ENCODE measurements around a stretch of chr11.

- PRO-cap, result no peak
Measured at GRCh38 chr11:128592283-128592925, 5.0 kb upstream of the ETS1 start.

DNA sequence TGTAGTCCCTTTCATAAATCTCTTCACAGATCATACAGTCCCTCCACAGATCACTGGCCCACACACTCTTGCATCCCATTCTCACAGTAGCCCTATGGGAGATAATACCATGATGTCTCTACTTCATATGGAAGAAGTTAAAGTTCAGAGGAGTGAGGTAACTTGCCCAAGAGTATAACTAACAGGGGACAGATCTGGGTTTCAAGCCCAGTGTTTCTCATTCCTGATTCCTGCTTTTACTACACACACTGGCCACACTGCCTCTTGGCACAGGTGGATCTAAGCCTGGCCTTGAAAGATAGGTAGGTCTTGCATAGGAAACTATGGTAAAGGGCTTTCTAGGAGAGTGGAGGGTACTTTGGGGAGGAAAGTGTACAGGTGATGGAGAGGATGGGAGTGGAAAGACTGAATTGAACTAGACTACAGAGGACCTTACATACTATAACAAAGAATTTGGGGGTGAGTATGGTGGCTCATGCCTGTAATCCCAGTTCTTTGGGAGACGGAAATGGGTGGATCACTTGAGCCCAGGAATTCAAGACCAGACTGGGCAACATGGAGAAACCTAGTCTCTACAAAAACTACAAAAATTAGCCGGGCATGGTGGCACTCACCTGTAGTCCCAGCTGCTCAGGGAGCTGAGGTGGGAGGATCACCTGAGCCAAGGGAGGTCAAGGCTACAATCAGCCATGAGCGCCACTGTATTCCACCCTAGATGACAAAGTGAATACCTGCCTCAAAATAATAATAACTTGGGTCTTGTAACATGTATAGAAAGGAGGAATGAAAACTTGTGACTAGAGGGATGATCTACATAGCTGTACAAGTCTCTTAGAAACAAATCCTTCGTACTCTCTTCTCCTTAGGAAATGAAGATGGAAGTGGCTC is 6.5 kb downstream of the FLI1 start:
- PRO-cap, result no peak

DNA sequence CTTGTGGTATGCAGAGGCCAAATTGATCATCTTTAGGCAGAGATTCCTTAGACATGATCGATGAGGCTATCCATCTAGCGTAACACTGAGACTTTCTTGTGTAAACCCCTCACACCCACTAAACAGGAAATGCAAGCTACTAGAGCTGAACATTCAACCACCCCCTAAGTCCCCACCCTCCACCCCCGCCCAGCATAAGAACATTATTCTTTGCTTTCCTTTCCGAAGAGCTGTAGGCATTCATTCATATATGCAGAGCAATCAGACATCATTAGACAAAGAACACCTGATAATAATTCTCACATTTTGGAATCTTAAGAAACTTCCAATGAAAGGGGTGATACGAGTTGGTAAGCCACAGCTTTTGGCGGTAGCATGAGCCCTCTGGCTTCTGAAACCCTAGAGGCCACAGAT is 42.1 kb downstream of the FLI1 start:
- PRO-cap, result no peak

DNA sequence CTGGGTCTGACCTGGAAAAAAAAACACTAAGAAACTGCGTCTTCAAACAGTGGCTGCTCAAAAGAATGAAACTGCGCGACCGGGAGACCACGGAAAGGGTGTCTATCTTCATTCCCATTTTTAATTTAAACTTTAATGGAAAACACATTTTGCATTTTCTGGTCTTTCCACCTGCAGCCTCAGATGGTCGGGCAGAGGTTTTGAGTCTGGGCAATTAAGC is 83.4 kb downstream of the FLI1 start:
- PRO-cap, result no peak

GRCh38 chr11:128841638-128842176 is 25.4 kb downstream of the KCNJ1 start:
- PRO-cap, result no peak

GRCh38 chr11:128895451-128896059 is 4.4 kb downstream of the KCNJ5 start:
- PRO-cap, result no peak

- PRO-cap, result no peak
Measured at GRCh38 chr11:128903130-128903629, 12.0 kb downstream of the KCNJ5 start.

- PRO-cap, result no peak
Measured at GRCh38 chr11:128909454-128910045, 18.4 kb downstream of the KCNJ5 start.

DNA sequence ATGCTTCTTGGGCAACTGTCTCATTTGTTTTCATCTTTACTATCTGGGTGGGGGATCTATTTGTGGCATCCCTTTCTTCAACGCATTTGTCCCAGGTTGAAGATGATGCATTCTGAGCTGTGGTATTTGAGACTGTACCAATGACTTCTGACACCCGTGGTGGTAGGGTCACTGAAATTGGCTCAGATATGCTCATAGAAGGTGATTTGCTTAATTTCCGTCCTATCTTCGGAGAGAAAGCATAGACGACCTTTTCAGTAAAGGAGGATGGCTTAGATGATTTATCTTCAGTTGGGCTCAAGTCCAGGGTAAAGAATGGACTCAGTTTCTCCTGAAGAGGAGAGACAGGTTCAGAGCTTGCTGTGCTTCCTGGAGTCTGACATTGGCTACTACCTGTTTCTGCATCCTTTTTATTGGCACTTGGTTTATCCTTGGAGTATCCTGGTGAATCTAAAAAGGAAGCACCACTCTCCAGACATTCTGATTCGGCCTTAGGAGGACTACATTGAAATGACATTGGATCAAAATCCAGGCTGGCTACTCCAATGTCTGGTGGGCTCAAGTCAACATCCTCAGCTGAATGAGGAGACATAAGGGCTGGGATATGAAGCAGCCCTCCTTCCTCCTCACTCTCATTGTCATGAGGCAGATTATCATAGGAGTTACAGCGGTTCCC is 31.7 kb upstream of the TP53AIP1 start:
- PRO-cap, result no peak

DNA sequence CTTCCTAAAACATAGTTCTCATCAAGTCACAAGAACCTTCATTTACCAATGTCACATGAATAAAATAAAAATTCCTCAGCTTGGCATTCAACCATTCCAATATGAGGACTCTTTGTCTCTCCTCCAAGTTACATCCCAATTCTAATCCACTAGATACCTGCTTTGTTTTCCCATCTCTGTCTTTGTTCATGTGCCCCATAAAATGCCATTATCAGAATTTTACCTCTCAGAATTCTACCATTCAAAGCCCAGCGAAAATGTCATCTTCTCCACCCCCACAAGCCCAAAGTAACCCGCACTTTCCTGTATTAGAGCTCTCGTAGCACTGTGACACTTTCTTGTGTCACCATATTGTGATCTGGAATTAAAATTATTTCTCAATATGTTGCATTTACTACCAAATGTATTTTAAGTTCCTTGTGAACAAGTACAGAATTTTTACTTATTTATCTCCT is 51.5 kb upstream of the ARHGAP32 start:
- PRO-cap, result no peak

DNA sequence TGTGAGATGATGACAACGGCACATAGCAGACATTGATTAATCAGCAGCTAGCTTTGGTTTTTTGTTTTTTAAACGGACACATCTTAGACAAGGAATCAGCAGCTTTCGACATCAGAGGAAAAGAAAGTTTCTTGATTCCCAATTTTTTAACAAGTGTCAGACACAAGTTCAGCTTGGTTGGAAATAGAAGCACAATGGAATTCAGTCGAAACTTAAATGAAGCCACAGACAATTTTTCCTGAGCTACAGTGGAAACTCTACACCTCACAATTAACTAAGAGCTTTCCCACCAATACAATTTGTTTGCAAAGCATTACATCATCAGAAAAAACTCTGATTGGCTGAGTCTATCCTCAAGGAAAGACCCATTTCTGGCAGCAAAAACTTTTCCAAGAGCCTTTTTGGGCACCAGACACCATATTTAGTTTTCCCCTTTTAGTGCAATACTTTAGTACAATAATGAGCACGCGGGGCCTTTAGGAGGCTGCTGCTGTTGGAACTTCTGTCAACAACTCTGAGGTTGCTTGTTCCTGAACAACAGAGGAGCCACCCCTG is 62.1 kb upstream of the BARX2 start:
- PRO-cap, result no peak

- PRO-cap, result no peak
Measured at GRCh38 chr11:129374020-129374877, 1.4 kb upstream of the BARX2 start.

DNA sequence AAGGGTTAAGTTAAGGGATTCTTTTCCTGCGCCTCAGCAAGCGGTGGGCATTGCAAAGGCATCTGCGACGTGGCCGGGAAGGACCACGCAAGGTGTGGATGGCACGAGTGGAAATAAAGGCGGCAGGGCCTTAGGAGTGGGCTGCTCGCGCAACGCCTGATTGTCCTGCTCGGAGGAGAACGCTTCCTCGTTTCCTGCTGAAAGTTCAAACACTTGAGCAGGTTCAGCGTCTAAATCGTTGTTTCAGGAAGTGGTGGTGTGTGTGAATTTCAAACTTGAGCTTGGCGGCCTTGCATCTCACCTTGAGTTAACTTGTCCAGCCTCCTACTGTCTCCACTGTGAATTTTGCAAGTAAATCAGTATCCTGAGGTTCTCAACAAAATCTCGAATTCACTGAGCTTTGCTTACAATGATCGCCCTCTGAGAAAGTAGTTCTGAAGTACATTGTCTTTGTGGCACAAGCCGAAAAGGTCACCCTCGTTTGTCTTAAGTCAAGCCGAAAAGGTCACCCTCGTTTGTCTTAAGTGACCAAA is 729 bp downstream of the BARX2 start:
- PRO-cap, result no peak

DNA sequence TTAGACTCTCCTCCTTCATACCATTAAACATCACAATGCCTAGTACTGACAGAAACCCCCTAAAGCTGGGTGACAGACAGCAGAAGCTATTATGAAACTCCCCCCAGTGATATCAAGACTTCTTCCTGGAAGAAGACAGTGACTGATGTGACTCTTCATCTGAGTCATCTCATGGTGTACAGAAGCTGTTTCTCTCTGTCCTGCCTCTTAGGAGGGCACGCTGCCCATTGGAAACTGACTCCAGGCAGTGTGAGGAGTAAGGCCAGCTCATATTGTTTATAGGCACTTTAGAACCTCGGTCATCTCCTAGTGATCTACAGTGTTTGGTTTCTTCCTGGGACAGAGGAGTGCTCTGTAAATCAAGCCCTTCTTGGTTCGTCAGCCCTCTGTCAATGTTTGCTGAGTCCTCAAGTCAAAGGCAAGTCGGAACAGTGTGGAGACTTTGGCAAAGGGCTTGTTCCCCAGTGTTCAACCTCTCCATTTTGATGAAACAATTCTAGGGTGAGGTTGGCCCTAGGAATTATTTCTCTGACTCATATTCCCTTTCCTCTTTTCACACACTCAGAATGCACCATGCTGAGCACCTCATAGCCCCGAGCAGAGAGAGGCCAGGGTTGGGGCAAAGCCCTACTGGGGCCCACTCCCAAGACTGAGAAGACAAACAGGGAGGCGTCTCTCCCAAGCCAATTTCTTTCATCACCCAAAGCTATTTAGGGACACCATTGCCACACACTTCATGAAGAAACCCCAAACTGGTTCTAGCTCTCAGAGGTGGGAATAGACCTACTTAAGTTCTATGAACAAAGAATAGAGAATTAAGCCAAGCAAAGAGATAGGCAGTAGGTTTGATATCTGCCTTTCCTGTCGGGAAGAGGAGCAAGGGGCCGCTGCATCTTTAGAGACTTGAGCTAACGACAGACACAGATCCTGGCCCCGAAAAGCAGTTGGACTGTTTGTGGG is 172.3 kb upstream of the TMEM45B start:
- PRO-cap, result no peak

GRCh38 chr11:129768318-129768816 is 47.3 kb upstream of the TMEM45B start:
- PRO-cap, result no peak

- PRO-cap, result no peak
Measured at GRCh38 chr11:129803388-129803961, 12.2 kb upstream of the TMEM45B start.

DNA sequence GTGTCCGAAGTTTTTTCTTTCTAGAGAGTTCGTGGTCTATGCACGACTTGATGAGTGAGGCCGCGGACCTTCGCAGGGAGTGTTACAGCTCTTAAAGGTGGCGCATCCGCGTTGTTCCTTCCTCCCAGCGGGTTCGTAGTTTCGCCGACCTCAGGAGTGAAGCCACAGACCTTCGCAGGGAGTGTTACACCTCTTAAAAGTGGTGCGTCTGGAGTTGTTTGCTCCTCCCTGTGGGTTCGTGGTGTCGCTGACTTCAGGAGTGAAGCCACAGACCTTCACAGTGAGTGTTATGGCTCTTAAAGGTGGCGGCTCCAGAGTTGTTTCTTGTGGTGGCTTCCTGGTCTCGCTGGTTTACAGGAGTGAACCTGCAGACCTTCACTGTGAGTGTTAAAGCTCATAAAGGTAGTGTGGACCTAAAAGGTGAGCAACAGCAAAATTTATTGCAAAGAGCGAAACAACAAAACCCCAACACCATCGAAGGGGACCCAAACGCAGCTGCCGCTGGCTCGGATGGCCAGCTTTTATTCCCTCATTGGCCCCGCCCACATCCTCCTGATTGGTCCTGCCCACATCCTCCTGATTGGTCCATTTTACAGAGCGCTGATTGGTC is 1.4 kb upstream of the TMEM45B start:
- PRO-cap, result no peak

DNA sequence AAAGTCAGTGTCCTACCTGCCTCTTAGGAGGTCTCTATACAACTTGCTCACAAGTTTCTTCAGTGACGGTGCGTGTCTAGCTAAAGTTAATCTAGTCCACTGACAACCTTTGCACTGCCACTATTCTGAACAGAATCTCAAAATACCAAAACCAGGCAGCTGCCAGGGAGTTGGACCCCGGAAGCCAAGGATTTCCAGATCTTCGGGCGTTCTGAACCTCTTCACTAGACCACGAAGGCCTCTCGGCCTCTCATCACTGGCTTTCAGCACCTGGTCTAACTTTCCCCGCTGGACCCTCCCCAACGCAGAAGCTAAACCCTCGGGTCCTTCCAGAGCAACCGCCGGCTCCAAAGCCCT is 529 bp downstream of the NFRKB start:
- PRO-cap, result no peak

DNA sequence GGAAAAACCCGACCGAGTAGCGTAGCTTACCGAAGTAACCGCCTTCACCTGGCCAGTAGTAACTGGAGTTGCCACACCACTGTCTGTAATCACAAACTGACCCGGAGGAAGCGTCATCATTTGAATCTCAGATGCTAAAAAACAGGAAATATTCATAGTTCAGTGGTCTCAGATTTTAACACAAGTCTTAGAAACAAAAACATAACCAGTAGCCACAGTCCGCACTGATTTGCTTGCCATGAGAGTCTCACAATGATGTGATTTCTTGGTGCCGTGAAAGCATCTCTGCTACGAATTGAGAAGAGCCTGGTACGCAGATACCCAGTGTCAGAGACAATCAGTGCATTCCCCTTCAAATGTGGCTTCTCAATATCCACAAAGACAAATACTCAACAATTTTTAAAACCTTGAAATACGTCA is 10.2 kb upstream of the NFRKB start:
- PRO-cap, result no peak

GRCh38 chr11:129947060-129947662 is 51.8 kb upstream of the NFRKB start:
- PRO-cap, result no peak

All from REH cell (cell line).